Pulmonary artery (tissue), 1 donor: ENCODE measurements around a stretch of chr5.

DNA sequence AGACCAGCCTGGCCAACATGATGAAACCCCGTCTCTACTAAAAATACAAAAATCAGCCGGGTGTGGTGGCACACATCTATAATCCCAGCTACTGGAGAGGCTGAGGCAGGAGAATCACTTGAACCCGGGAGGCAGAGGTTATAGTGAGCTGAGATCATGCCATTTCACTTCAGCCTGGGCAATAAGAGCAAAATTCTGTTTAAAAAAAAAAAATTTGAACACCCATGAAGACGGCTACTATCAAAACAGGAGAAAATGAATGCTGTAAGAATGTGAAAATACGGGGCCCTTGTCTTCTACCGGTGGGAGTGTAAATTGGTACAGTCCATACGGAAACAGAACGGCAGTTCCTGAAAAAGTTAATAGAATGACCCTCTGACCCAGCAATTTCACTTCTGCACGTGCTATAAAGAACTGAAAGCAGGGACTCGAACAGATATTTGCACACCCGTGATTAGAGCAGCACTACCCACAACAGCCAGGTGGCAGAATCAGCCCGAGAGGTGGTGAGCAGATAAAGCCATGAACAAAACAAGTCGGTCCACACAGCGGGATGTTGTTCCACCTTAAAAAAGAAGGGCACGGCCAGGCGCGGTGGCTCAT is 22.5 kb upstream of the SLC12A7 start:
- PRO-cap, result no peak

DNA sequence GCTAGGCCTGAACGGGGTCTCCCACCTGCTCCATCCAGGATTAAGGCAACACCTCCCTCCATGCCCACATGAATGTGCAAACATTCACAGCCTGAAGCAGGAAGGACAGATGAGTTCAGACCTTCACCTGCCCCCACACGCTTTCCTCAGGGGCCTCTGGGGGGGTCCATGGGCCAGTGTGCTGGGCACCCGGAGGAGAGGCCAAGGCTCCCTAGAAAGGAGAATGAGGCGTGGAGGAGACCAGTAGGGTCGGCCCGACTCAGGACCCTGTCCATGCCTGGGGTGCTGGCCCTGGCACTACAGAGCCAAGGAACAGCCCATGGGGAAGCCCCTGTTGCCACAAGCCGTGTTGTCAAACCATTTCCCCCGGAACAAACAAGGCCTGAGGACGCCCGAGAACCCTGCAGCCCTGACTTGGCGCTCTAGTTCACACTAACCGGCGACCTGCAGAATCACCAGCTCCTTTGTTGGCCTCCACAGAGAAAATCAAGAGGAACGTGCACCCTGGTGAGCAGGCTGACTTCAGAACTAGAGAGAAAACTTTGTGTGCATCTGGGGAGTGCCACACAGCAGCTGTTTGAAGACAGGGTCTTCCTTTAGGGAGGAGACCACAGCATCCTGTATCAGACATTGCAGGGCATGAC is 41.5 kb upstream of the SLC12A7 start:
- PRO-cap, result no peak

GRCh38 chr5:1224952-1225368 is 221 bp upstream of the SLC6A18 start:
- PRO-cap, result no peak

DNA sequence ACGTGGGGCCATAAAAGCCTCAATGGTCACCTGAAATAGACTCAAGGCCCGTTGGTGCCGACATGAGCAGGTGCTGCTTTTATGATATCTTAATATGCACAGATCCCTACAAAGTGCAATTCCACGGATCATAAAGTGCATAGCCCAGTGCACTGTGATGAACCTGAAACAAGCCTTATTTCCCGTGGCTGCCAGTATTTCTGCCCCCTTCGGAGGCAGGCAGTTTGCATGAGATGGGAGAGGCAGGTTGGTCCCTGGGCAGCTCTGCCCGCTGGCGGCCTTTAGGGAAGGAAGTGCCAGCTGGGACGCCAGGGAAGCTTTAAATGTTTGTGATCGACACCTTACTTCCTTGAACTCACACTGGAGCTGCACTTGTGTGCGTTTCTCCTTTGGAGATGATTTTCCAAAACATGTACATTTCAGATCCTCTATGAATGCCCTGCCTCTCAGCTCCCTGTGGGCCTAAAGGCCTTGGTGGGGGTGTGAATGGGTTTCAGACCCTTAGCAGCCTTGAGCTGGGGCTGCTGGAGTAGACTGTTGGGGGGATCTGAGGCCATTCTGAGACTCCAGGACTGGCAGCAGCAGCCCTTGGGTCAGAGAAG is 14.7 kb downstream of the SLC6A18 start:
- PRO-cap, result no peak

- PRO-cap, result no peak
Measured at GRCh38 chr5:1318193-1318725, 23.4 kb upstream of the TERT start.

GRCh38 chr5:1328482-1329238 is 16.2 kb downstream of the CLPTM1L start:
- PRO-cap, result no peak

- PRO-cap, result no peak
Measured at GRCh38 chr5:1336846-1337650, 7.9 kb downstream of the CLPTM1L start.

DNA sequence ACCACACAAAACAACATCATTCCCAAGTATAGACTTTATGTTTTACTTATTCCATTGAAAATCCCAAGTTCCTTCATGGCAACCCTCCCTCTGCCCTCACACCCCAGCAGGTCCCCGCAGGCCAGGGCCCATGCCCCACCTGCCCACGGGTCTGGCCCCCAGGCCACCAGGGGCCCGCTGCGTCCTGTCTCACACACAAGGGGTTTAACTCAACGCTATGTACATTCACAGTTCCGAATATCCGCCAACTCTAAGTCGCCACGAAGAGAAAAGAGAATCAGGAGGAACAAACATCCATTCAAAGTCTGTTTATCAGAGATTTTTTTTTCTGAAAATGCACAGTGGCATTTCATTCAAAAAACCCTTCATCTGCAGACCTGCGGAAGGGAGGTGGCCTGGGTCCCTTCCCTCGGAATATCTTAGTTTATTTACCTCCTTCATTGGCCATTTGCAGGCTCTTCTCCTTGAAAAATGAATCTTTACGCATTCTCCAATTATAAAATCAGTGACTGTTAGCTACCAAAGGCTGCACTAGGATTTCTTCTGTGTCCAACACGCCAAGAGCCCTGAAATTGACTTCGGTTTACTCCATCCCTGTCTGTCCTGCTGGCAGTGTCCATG is 16.3 kb upstream of the SLC6A3 start:
- PRO-cap, result no peak

DNA sequence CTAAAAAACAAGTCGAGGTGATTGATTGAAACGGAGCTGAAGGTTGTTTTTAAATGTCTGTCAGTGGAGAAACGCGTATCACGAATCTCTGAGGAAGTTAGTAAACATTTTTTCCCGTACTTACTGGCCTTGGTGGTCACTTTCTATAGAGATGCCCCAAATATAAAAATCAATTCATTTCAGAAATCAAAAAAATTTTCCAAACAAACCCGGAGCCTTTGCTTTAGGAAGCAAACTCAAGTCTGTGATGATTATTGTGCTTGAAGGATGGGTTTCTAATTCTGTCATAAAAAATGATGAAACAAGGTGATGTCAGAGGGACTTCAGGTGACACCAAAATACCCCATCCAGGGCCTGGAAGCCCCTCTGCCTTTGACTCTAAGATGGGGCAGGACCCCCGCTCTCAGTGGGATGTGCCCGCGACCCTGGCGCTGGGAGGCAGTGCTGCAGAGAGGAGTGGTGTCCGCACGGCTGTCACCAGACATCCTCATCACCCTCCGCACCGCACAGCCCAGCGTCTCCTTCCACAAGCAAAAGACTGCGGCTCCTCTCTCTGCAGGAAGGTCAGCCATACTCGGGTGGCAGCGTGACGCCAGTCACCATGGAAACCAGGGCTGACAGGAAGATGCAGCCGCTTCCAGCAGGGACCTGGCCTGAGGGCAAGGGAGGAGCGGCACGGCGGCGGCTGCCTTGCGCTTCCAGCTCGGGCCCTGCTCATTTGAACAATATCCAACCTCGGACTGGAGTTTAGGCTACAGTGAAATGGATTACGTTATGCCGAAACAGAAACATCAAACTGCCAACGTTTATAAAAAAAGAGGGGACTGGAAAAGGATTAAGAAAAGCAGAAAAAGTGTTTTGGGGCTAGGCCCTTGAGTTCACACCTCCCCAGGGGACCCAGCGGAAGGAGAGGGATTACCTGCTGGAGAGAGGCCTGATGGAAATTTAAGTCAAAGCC is 17.1 kb upstream of the SLC6A3 start:
- PRO-cap, result no peak

- PRO-cap, result no peak
Measured at GRCh38 chr5:1477070-1477983, 32.1 kb upstream of the SLC6A3 start.

GRCh38 chr5:1481627-1482706 is 36.7 kb upstream of the SLC6A3 start:
- PRO-cap, result no peak

GRCh38 chr5:1489846-1490802 is 33.6 kb downstream of the LPCAT1 start:
- PRO-cap, result no peak

GRCh38 chr5:1516187-1516702 is 7.5 kb downstream of the LPCAT1 start:
- PRO-cap, result no peak

DNA sequence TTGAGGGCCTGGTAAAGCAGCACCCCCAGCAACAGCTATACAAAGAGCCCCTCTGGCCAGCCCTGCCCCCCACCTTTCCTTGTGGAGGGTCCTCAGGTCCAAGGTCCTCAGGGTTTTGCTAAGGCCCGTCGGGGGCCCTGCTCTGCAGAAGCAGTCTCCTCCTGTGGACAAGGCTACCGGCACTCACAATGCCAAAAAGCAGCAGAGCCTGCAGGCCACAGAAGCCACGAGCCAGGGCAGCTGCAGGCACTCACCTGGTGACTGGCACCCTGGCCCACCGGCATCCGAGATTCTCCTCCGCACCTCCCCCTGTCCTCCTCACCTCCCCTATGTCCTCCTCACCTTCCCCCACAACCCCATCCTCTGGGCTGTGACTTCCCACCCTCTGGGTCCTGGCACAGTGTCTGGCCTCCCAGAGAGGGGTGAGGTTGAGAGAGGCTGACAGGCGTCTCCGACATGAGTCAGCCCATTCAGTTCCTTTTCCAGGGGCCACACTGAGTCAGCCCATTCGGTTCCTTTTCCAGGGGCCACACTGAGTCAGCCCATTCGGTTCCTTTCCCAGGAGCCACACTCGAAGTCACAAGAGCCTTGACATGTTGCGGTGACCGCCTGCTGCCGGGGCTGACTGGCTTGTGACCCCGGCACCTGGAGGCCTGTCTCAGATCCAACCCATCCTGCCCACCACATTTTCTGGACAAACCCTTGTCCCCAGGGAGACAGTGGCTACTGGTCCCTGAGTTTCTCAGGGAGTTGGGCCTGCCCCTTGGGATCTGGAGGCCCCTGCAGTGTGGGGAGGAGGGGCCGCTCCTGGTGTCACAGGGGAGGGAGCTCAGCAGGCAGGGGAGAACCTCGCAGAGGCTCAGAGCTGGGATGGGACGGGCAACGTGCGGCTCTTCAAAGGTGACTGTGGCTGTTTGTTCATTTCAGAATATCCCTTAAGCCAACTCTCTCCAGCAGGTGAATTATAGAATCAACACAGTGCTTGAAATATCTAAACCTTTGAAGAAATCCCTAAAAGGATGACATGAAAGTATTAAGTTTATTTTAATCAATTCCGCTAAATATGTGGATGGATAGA is 40.3 kb upstream of the LPCAT1 start:
- PRO-cap, result no peak

DNA sequence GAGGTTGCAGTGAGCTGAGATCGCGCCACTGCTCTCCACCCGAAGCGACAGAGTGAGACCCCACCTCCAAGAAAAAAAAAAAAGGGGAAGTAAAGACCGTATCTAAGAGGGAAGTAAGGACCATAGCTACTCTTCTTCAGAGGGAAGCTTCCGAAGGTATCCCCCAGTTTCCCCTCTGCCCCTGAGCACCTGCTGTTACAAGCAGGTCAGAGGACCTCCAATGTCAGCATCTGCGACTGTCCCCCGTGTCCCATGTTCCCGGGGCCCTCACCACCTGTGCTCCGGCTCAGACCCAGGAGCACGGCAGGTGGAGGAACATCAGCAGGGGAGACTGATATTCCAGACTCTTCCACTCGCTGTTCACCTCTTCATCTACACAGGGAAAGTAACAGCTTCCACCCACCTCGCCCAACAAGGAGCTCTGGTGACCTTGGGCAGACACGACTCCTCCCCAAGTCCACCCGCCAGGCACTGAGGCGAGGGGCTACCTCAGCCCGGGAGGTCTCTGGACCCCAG is 69.9 kb upstream of the LPCAT1 start:
- PRO-cap, result no peak

GRCh38 chr5:1746416-1747193 is 53.0 kb downstream of the MRPL36 start:
- PRO-cap, result no peak

- PRO-cap, result no peak
Measured at GRCh38 chr5:1883618-1884082, 925 bp upstream of the IRX4 start.

- PRO-cap, result no peak
Measured at GRCh38 chr5:1888904-1889379, 6.2 kb upstream of the IRX4 start.

- PRO-cap, result no peak
Measured at GRCh38 chr5:2129571-2130108, 246.9 kb upstream of the IRX4 start.

DNA sequence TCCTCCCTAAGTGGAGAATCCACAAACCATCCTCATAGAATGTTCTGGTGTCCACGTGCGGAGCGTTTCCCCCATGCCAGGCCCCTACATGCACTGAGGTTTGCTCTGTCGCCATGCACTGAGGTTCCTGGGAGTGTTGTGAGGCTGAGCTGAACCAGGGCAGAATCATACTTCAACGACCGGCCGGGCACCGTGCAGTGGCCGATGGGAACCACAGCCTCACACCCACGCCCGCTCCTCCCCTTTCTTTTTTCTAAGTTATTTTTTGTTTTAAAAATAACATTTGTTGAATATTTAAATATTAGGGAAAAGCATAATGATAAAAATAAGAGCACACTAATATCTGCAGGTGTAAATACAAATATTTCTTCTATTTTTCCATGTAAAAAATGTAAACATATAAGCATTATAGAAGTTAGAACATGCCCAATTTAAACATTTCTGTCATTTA is 260.4 kb upstream of the IRX4 start:
- PRO-cap, result no peak